ENCODE data around the genes OR4K13, TTC5, TPPP2 and HNRNPC.

DNA sequence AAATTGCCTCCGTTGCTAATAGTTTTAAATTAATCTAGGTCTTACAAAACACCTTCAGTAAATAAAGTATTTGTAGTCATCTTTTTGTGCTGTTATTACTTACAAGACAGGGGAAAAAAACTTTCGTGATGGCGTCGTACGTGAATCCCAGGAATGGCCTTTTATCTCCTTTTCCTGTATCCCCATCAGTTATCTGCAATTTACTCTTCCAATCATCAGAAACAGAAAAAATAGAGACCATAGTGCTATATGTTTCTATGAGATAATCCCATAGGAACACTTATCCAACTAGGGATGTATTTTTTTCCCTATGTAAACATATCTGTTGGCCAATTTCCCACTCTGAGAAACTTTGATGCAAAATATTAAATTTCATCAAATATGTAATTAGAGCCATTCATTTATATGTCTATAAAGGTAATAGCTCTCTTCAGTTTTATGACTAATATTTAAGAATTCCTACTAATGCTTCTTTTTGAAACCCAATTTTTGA lies at the start of gene OR4K13:
OR4K13 (minus strand) TSS at position 204 of the 493 bp plus-strand sequence.
- PRO-cap, result no peak
- RAMPAGE, long total RNA, result no peak

DNA sequence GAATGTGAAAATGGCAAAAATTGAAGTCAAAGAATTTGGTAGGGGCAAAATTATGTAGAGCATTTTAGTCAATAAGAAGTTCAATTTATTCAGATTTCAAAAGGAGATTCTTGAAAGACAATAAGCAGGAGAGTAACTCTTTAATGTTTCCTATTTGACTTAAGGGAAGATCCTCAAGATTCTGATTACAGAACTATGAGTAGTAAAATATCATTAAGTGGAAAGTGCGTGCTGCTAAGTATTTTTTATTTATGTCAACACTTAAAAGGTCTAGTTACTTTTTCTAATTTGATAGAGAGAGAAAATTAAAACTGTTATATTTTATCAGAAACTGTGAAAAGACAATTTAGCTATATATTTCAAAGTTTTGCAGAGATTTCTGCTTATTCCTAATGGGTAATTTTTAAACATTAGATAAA lies 6.6 kb downstream of the OR4N5 start:
- PRO-cap, result no peak
- RAMPAGE, long total RNA, result no peak

DNA sequence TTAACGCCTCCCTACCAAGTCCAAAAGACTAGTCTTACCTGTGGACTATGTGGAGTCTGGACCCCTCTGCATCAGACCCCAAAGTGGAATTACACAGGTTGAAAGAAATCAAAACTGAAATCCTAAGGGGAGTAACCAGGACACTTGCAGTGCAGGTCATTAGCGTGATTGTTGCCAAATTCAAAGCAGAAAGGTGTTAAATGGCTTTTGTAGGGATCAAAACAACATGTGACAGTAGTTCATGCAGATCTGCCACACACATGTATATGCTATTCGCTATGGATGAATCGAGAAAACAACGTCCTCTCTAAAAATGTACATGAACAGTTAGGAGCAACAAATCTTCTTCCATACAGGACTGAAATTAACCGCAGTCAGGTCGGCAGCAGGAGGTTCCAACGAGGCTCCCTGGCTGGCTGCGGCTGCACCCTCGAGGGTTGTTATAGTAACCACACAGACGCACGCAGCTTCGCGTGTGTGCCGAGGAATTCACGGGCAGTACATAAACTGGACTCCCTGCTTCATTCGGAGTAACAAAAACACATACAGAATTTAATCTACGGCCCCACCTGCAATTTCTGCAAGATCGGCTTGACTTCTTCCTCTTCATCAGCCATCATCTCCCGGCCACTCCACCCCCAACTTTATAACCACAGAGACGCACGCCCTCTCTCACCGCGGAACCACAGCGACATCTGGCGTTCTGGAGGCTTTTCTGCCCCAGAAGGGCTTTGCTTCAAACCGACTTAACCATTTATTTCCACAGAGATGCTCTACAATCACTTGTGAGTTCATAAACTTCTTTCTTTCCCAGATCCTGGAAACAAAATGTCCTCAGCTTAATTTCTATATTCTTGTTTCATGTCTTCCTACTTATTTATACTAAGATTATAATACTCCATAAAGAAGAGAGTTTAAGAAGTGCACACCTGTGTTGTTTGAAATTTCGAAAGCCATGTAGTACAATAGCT lies at the start of gene TTC5:
TTC5 (minus strand) TSS at position 634 of the 971 bp plus-strand sequence.
- PRO-cap, result unidirectional peak, minus-strand start at position 618 of the sequence
- RAMPAGE, long total RNA, result no peak

GRCh38 chr14:20317558-20318176 lies 11.9 kb upstream of the TTC5 start:
- PRO-cap, result no peak
- RAMPAGE, long total RNA, result no peak

DNA sequence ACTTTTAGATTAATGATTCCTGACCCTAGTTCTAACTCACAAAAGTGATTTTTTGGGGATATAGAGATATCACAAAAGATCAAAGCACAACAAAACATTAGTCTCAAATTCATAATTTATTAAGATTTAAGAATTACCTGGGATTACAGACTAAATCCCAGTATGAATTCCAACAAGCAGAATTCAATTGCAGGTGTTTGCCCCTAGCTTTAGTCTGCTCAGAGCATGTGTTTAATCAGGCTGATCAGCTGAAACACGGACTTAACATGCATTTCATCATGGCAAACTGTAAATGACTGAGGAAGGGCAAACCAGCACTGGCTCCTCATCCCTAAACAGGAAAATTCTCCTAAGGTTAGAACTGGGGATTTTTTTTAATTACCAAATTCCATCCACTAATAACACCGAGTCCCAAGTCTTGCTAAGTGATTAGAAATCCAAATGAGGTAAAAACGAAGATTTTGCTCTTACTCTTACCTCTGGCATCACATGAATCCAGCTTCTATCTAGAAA lies 6.8 kb downstream of the CCNB1IP1 start:
- PRO-cap, result no peak
- RAMPAGE, long total RNA, result no peak

DNA sequence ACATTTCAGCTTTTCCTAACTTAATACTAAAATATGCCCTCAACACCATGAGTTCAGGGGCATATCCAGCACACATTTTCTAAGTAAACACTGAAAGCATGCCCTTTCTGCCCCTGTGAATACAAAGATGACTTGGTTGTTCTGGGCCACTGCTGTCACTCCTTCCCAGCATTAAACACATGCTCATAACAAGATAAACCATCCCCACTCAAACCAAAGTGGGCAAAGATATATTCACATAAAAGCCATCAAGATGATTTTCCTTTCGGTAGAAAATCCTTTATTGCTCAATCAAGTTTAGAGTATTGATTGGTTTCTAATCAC lies 2.0 kb downstream of the CCNB1IP1 start:
- PRO-cap, result no peak
- RAMPAGE, long total RNA, result no peak

DNA sequence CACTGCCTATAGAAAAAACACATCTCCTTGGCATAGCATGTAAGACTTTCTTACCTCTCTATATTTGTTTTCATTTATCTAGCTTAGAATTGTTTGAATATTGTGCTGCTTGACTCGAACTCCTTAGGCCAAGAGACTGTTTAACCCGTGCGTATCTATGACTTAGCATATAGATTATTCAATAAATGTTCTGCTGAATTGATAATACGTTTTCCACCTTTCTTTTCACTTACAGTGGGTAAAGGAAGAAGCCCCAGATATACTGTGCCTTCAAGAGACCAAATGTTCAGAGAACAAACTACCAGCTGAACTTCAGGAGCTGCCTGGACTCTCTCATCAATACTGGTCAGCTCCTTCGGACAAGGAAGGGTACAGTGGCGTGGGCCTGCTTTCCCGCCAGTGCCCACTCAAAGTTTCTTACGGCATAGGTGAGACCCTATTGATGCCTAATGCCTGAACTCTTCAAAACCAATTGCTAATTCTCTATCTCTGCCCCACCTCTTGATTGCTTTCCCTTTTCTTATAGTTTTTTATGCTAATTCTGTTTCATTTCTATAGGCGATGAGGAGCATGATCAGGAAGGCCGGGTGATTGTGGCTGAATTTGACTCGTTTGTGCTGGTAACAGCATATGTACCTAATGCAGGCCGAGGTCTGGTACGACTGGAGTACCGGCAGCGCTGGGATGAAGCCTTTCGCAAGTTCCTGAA lies 1.6 kb downstream of the APEX1 start:
- PRO-cap, result no peak
- RAMPAGE, long total RNA, result no peak

GRCh38 chr14:20498917-20499447 lies 29.8 kb downstream of the PNP start:
- PRO-cap, result no peak
- RAMPAGE, long total RNA, result no peak

DNA sequence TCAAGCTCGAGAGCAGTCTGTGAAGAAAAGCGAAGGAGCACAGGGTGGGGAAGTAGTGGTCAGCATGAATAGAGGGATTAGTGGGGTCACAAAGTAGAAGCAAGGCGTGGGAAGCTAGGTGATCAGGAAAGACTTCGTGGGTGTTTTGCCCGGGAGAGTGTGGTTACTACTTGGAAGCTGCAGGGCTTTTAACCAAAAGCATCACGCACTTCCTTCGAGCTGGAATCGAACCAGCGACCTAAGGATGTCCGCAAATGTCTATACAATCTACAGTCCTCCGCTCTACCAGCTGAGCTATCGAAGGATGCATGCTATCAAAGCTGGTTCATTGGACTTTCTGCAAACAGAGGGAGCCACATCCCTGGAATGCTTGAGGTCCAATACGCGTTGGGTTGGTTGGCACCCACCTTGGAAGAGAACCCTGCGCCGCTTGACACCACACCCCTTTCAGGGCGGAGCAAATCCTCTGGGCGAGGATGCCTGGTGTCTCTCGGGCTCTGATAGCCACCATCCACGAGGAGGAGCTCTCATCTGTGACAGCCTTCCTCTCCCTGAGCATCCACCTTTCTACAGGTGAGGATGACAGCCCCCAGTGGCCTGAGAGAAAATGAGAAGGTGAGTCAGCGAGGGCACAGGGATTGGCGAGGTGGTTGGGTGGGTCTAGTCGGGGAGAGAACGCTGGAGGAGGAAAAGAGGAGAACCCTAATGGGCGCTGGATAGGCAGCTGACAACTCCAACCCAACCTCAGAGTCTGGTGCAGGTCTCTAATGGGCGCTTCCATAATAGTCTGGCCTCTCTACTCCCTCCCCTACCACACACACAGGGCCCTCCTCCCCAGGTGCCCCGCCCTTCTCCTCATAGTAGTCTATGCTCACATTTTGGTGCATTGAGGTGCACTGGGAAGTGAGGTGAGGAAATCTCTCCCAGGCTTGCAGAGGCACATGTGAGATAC lies 16.0 kb upstream of the OR6S1 start:
- PRO-cap, result no peak
- RAMPAGE, long total RNA, result no peak

DNA sequence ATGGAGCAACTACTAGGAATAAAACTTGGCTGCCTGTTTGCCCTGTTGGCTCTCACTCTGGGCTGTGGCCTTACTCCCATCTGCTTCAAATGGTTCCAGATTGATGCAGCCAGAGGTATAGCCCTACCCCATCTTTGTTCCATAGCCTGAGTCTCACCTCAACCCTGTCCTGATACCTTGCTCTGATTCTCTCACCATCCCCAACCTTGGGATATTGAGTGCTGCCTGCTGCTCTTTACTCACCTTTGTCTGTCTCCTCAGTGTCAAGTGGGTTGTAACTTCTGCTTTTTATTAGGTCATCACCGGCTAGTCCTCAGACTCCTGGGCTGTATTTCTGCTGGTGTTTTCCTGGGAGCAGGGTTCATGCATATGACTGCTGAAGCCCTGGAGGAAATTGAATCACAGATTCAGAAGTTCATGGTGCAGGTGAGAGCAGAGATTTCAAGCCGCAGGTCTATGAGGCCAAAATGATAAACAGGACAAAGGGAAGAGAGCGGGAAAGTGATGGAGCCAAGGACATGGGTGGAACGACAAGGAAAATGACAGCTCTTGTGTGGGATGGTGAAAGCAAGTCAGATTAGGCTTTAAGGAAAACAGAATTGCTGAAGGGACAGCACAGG lies 464 bp downstream of the SLC39A2 start:
- PRO-cap, result no peak
- RAMPAGE, long total RNA, result no peak

GRCh38 chr14:21003815-21004364 lies 4.8 kb downstream of the SLC39A2 start:
- PRO-cap, result no peak
- RAMPAGE, long total RNA, result no peak

DNA sequence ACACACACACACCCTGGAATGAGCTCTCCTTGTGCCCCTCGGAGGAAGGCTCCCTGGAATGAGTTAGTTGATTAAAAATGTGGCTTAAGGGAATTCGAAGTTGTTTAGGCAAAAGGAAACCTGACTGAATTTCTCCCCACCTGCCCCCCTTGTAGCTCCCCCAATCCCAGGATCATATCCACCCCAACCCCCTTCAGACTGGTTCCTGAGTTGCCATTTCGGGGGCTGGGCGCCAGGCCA lies 1.2 kb upstream of the NDRG2 start:
- PRO-cap, result no peak
- RAMPAGE, long total RNA, result no peak

- PRO-cap, result no peak
- RAMPAGE, long total RNA, result no peak
Measured at GRCh38 chr14:21030062-21030506, at the start of gene TPPP2. TSS of gene TPPP2 (plus strand) at chr14:21030217.

DNA sequence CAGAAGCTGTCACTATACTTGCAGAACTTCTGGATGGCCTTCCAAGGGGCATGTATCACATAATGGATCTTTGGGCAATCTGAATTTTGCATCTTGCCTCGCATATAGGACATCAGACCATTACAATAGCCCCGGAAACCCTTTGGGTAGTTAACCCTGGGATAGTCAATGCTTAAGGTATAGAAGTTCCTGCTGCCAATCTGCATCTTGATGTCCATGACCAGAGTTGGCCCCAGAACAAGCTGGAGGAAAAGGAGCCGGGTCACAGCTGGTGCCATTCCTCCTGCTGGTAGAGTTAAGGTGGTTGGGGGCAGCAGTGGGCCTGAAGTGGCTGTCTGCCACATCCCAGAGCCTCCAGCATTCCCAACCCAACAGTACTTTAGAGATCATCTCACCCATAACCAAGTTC lies 592 bp downstream of the RNASE13 start:
- PRO-cap, result no peak
- RAMPAGE, long total RNA, result no peak

DNA sequence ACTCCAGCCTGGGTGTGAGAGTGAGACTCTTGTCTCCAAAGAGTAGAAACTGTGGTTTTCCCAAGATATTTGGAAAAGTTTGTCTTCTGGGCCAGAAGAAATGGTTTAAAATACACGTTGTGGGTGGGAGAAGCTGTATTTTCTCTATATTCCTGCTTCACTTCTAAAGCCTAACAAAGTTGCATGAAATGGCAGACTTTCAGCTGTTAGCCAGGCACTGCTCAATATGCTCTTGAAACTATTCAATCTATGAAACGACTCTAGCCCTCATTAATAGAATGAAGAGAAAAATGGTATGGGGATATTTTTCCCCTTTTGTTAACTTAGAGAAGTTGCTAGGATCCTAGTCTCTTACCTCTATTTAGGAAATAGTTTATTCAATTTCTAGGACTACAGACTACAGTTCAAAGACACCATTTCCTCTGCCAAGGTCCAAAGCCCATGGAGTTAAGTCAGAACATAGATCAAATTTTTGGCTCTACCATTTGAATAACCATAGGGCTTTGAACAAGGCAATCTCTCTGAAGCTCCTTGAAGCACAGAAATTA lies 49.3 kb upstream of the OR5AU1 start:
- PRO-cap, result no peak
- RAMPAGE, long total RNA, result no peak

DNA sequence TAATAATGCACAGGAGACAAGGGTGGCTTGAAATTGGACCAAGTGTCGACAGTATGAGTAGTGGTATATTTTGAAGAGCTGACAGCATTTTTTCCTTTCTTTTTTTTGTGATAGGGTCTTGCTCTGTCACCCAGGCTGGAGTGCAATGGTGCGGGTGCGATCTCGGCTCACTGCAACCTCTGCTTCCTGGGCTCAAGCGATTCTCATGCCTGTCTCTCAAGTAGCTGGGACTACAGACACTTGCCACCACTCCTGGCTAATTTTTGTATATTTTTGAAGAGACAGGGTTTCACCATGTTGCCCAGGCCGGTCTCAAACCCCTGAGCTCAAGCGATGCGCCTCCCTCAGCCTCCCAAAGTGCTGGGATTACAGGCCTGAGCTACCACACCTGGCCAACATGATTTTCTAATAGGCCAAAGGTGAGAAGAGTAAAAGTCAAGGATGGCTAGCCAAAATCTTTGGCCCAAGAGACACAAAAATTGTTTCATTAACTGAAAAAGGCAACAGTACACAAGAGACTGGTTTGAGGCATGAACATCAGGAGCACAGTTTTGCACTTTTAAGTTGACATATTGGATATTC lies 12.6 kb downstream of the HNRNPC start:
- PRO-cap, result no peak
- RAMPAGE, long total RNA, result no peak

GRCh38 chr14:21269181-21269621 lies at the start of gene HNRNPC:
TSS of gene HNRNPC (minus strand) at chr14:21269442.
- PRO-cap, result unidirectional peak, minus-strand start at chr14:21269419
- RAMPAGE, long total RNA, result start-site peak on the minus strand at chr14:21269414-21269431, 3,607 and 2,582 reads in 2 replicates

GRCh38 chr14:21525406-21526105 lies 590 bp downstream of the SALL2 start:
- PRO-cap, result no peak
- RAMPAGE, long total RNA, result no peak

DNA sequence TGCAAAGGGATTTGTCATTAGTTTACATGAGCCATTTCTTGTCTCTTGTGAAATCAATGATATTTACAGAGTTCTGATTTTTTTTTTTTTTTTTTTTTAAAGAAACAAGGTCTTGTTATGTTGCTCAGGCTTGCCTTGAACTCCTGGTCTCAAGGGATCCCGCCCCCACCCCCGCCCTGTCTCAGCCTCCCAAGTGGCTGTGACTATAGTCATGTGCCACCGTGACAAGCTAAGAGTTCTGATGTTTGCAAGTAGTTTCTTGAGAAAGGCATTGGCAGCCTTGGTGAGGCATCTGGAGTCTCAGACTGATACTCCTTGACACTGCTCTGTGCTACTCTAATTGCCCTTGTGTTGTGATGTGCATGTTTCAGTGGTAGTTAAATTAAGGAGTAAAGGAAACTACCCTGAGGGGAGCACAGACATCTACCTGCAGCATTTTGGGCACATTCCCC lies 46.2 kb upstream of the OR4E1 start:
- PRO-cap, result no peak
- RAMPAGE, long total RNA, result no peak

GRCh38 chr14:21846386-21846774 lies 172.8 kb upstream of the OR4E1 start:
- PRO-cap, result no peak
- RAMPAGE, long total RNA, result no peak